AG08470 (cell line): ENCODE measurements around a stretch of chr20.

GRCh38 chr20:41309098-41309694 is 8.3 kb downstream of the ZHX3 start:
- RRBS = no CpG with 5 or more reads among the region's 4 CpGs

DNA sequence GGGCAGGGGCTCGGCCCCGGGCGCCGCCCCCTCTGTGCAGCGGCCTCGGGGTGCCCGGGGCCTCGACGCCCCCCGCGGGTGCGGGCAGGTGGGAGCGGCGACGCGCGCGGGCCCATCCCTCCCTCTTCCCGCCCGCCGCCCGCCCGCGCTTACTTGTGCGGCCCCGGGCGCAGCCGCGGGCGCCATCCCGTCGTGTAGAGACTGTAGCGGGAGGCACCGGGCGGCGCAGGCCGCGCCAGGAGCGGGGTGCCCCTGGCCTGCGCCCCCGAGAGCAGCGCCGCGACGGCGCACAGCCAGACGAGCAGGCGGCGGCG is 346 bp downstream of the EMILIN3 start:
- RRBS = 5% methylated on average over 27 of the region's 50 CpGs

GRCh38 chr20:41532921-41533741 is 85.0 kb downstream of the CHD6 start:
- RRBS = no CpG with 5 or more reads among the region's 11 CpGs

GRCh38 chr20:41602062-41602779 is 16.0 kb downstream of the CHD6 start:
- RRBS = no CpG with 5 or more reads among the region's 4 CpGs

- RRBS = no CpG with 5 or more reads among the region's 4 CpGs
These were observed 70.1 kb upstream of the CHD6 start for GRCh38 chr20:41688164-41688725.

DNA sequence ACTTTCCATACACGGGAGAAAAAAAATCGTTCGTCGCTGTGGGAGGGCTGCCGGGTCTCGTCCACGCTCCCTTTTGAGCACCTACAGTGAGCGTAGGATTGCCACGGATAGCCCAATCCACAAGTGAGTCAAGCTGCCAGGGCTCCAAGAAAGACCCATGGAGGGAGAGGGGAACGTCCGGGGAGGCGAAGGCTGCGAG is 662 bp upstream of the SRSF6 start:
- RRBS = no CpG with 5 or more reads among the region's 13 CpGs

GRCh38 chr20:43542094-43542492 is 16.7 kb upstream of the SGK2 start:
- RRBS = no CpG with 5 or more reads among the region's 7 CpGs

DNA sequence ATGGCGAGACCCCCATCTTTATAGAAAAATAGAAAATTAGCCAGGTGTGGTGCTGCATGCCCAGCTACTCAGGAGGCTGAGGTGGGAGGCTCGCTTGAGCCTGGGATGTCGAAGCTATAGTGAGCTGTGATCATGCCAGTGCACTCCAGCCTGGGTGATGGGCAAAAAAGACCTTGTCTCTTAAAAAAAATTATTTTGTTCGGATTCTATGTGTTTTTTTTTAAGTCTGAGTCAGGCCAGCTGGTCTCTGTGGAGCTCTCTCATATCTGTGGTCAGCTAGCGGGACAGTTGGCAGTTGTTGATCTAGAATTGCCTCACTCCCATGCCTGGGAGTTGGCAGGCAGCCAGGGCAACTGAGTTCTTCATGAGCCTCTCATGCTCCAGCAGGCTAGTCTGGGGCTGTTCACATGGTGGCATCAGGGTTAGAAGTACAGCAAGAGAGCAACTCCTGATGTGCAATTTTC is 6.9 kb upstream of the IFT52 start:
- RRBS = no CpG with 5 or more reads among the region's 5 CpGs

GRCh38 chr20:43863936-43864397 is 50.7 kb upstream of the TOX2 start:
- RRBS = no CpG with 5 or more reads among the region's 7 CpGs

- RRBS = 86% methylated on average over 3 of the region's 15 CpGs
These were observed 135.7 kb downstream of the JPH2 start for GRCh38 chr20:44051340-44051682.

GRCh38 chr20:44143946-44144413 is 43.0 kb downstream of the JPH2 start:
- RRBS = no CpG with 5 or more reads among the region's 14 CpGs

GRCh38 chr20:44210882-44211204 is 272 bp upstream of the OSER1 start:
- RRBS = 2% methylated on average over 4 of the region's 31 CpGs

DNA sequence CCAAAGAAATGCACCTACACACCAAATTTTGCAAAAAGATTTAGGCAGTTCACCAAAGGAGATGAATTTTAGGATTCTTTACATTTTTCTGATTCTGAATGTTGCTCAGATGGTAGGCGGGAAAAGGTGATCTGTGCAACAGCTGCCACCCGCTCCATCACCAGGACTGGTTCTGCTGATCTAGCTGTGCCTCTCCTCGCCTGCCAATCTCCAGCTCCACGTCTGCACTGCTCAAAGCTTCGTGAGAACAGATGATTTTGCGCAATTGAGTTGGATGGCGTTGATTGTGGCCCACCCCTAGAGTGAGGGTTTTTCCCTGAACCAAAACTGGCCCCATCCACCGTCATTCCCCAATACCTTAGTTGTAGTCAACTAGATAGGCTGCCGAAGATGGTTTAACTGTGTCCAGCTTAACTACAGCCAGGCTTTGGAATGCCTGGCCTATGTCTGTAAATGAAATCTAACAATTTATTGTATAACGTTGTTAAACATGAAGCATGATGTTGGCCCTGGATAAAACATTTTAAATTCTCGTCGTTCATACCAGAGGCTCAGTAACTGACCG is 1.1 kb upstream of the OSER1 start:
- RRBS = no CpG with 5 or more reads among the region's 13 CpGs

- RRBS = no CpG with 5 or more reads among the region's 4 CpGs
These were observed 7.8 kb upstream of the OSER1 start for GRCh38 chr20:44218327-44218773.

GRCh38 chr20:44336647-44336882 is 278 bp upstream of the R3HDML start:
- RRBS = no CpG with 5 or more reads among the region's 2 CpGs

DNA sequence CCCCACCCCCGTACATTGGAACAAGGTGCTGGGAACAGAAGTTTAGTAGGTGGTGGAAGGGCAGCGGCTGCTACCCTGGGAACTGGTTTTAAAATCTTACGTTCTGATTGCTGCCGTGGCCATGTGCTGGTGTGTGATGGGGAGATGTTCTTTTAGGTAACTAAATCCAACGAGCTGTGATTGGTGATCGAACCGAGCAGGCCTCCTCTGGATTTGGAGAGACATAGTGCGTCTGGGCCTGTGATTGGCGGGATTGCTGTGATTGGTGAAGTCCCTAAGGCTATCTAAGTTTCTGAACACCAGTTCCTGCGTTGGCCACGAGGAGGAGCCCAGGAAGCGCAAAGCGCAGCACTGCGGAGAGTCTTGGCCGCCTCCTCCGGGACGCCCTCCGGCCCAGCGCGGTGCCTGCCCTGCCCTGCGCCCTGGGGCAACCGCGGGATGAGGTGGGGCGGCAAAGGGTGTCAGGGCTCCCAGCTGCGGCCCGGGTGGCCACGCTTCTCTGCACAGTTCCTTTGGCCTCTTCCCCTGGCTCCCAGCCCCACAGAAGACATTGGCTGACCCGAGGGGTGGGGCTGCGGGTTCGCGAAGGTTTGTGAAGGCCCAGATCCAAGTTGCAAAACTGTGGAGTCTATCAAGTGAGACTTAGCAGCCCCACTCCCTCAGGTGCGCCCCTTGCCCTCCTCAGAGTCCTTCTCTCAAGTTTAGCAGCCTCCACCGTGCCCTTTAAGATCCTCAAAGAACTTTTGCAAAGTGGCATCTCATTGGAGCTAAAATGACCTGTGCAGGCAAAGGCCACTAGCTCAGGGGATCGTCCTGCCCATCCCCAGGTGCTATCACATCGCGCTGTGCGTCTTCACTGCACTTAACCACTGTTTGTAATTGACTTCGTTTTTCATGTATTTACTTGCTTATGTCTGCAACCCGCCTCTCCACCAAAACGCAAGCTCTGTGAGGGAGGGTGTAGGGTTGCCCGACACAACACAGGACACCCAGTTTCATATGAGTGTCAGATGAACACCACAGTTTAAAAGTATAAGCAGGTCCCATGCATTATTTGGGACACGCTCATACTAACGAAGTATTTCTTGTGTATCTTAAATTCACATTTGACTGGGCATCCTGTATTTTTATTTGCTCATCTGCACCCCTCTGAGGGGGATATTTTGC is 33.3 kb downstream of the HNF4A start:
- RRBS = 5% methylated on average over 7 of the region's 43 CpGs

DNA sequence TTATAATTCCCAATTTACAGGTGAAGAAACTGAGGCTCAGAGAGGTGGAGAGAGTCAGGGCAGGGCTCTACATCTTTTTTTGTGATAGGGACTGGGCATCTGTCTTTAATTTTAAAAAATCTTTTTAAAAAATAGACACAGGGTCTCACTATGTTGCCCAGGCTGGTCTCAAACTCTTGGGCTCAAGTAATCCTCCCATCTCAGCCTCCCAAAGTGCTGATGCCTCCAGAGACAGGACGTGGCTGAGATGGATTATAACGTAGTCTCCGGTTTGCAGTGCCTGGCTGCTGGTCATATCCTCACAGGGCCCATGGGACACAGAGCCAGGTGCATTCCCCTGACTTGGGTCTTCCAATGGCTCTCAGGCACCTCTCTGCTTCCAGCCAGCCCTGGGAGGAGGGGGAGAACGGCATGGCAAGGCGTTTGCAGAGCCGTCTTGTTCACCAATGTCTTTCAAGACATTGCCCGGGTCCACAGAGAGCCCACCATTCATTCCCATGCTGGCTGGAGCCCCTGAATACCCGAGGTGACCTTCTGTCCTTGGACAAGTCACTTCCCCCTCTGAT is 38.4 kb downstream of the HNF4A start:
- RRBS = no CpG with 5 or more reads among the region's 8 CpGs

- RRBS = 83% methylated on average over 1 of the region's 11 CpGs
These were observed 29.9 kb upstream of the TTPAL start for GRCh38 chr20:44445349-44446613.

GRCh38 chr20:44467051-44467996 is 8.3 kb upstream of the TTPAL start:
- RRBS = 9% methylated on average over 4 of the region's 16 CpGs

- RRBS = no CpG with 5 or more reads among the region's 7 CpGs
These were observed 16.1 kb downstream of the TTPAL start for GRCh38 chr20:44491576-44492421.